Karpas-422 (cell line): ENCODE measurements around a stretch of chr2.

- PRO-cap = no peak
- RAMPAGE, long total RNA = no peak
Observed at GRCh38 chr2:100887900-100888685, 68.2 kb downstream of the NPAS2 start.

DNA sequence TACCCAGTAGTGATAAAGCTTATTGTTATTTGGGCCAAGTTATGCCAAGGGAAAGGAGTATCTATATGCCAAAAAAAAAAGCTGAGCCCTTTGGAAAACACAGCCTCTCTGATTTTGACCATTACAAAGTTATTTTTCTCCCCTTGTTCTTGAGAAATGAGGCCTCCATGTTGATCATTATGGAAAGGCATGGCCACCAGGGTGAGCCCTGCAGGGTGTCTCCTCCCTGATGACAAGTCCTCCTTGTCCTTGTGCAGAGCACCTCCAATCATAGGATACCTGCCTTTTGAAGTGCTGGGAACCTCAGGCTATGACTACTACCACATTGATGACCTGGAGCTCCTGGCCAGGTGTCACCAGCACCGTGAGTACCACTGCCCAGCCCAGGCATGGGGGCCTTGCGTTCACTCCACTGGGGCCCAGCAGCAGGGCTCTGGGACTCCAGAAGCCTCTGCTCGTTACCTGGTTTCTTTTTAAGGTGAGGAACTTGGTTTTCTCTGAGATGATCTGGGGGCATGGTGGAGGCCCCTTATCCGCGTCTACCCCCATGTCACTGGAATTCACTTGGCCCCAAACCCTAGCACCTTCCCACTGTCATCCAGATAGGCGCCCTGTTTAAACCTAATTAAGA lies 36.6 kb upstream of the RPL31 start:
- PRO-cap = no peak
- RAMPAGE, long total RNA = no peak

- PRO-cap = no peak
- RAMPAGE, long total RNA = no peak
Observed at GRCh38 chr2:100976782-100977501, 25.1 kb upstream of the RPL31 start.

- PRO-cap = no peak
- RAMPAGE, long total RNA = no peak
Observed at GRCh38 chr2:100989007-100989822, 12.9 kb upstream of the RPL31 start.

- PRO-cap = no peak
- RAMPAGE, long total RNA = no peak
Observed at GRCh38 chr2:101311068-101311379, 2.5 kb upstream of the RNF149 start.

DNA sequence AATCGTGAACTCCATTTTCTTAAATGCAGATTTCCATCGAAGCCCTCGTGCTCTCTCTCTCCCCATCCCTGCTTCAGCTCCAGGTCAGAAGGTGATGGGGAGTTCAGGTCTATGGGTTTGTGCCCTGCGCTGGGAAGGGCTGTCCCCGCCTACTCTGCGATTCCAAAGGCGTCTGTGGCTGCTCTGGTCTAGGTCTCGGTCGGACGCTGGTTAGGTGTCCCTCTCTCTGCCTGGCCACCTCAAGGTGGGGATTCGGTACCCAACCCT lies 856 bp downstream of the CREG2 start:
- PRO-cap = no peak
- RAMPAGE, long total RNA = no peak

DNA sequence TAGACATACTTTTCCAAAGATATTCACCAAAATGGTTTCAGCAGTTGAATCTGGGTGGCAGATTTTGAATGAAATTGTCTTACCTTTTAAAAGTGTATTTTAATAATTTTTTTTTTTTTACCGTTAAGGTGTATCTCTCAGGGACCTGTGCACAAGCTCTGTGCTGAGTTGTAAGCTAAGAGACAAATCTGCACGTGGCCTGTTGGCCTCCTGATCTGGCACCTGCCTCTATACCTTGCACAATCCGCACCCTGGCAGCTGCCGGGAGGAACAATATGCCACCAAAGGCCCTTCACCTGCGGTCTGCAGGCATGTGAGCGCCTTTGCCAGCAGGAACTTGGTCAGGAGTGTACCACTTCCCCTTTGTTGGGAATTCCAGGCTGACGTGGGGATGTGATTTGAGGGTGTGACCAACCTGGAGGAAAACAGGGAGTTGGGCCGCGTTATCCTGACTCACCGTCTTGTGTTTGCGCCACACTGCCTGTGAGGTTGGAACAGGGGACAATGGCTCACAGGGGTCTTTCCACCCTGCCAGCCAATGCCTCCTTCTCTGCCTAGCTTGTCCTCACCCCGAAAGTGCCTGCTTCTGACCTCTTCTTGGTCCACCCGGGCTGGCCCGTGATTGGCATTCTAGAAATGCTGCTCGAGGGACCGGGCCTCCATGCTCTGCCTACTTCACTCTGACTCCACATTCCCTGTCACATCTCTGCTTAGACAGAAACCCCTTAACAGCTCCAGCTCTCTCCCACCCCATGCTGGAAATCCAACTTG lies 67.2 kb upstream of the MAP4K4 start:
- PRO-cap = no peak
- RAMPAGE, long total RNA = no peak

- PRO-cap = no peak
- RAMPAGE, long total RNA = no peak
Observed at GRCh38 chr2:101699795-101700154, 2.3 kb downstream of the MAP4K4 start.

DNA sequence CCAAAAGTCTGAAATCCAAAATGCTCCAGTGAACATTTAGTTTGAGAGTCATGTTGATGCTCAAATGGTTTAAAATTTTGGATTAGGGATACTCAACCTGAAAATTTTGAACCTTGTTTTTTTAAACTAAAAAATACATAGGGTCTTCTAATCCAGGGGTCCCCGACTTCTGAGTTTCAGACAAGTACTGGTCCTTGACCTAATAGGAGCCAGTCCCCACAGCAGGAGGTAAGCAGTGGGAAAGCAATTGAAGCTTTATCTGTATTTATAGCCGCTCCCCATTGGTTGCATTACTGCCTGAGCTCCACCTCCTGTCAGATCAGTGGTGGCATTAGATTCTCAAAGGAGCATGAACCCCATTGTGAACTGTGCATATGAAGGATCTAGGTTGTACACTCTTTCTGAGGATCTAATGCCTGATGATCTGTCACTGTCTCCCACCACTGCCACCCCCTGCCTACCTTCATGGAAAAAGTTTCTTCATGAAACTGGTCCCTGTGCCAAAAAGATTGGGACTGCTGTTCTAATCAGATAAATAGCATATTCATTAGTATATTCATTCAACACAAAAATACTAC lies 18.2 kb downstream of the MAP4K4 start:
- PRO-cap = no peak
- RAMPAGE, long total RNA = no peak

GRCh38 chr2:101733034-101734084 lies 35.9 kb downstream of the MAP4K4 start:
- PRO-cap = no peak
- RAMPAGE, long total RNA = no peak

- PRO-cap = no peak
- RAMPAGE, long total RNA = no peak
Observed at GRCh38 chr2:101766335-101766719, 68.8 kb downstream of the MAP4K4 start.

DNA sequence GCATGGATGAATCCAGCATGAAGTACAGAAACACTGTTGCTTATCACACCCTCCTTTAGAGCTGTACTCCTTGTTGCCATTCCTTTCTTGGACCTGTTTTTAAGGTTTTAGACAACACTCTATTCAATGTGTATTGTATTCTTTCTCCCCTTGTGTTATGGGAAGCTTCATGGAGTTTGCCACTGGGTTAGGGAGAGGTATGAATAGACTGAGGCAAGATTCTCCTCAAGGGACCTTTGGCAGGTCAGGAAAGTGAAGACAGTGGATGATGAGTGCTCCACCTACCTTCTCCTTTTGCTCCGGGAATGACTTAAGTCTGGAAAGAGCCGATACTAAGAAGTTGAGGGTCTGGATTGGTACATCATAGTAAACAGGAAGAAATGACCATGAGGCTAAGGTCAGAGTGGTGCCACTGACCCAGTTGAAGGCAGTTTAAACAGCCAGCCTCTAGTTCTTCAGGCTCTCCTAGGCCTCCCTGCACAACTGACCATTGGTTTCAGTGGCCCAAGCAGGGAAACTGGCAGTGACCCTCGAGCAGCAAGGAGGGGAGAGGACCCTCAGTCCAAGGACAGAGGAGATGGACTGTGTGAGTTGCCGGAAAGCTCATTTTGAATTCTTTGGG lies 119.0 kb downstream of the MAP4K4 start:
- PRO-cap = no peak
- RAMPAGE, long total RNA = no peak

DNA sequence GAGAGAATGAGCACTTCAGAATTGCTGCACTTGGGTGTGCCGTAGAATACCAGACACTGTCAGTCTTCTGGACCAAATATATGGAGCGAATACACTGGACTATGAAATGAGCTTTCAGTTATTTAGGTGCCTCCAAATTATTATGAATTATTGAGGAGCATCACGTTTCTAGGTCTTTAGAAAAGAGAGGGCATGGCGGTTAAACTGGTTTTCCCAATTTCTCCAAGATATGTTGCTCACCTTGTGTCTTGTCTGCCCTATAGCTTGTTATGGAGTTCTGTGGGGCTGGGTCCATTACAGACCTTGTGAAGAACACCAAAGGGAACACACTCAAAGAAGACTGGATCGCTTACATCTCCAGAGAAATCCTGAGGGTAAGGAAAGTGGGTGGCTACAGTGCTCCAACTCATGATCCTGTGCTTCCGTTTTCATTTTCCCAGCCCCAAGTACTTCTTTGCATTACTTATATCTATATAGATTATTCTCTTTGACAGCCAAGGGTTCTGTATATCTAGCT lies 127.6 kb downstream of the MAP4K4 start:
- PRO-cap = no peak
- RAMPAGE, long total RNA = no peak

DNA sequence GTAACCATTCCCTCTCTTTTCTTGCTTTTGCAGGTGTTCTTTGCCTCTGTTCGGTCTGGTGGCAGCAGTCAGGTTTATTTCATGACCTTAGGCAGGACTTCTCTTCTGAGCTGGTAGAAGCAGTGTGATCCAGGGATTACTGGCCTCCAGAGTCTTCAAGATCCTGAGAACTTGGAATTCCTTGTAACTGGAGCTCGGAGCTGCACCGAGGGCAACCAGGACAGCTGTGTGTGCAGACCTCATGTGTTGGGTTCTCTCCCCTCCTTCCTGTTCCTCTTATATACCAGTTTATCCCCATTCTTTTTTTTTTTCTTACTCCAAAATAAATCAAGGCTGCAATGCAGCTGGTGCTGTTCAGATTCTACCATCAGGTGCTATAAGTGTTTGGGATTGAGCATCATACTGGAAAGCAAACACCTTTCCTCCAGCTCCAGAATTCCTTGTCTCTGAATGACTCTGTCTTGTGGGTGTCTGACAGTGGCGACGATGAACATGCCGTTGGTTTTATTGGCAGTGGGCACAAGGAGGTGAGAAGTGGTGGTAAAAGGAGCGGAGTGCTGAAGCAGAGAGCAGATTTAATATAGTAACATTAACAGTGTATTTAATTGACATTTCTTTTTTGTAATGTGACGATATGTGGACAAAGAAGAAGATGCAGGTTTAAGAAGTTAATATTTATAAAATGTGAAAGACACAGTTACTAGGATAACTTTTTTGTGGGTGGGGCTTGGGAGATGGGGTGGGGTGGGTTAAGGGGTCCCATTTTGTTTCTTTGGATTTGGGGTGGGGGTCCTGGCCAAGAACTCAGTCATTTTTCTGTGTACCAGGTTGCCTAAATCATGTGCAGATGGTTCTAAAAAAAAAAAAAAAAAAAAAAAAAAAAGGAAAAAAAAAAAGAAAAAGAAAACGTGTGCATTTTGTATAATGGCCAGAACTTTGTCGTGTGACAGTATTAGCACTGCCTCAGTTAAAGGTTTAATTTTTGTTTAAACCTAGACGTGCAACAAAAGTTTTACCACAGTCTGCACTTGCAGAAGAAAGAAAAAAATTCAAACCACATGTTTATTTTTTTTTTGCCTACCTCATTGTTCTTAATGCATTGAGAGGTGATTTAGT lies 100.3 kb upstream of the IL1R2 start:
- PRO-cap = no peak
- RAMPAGE, long total RNA = no peak

DNA sequence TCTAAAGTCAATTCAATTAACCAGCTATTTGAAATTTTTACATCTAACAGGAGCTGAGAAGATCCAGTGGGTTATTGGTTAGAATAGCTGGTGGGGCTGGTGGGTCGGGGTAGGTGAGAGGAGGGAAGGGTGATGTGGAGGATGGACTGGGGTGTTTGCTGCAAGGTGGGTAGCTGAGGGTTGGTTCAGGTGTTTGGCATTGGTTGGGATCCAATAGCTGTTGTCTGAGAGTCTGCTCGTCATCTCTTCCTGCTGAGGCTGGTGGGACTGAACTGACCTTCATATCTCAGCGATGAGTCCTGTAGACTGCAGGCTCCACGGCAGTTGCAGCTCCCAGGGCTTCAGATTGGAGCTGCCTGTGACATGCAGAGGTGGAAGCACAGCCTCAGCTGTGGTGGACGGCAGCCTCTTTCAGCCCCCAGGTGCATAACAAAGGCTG lies 4.0 kb upstream of the IL1R2 start:
- PRO-cap = no peak
- RAMPAGE, long total RNA = no peak

DNA sequence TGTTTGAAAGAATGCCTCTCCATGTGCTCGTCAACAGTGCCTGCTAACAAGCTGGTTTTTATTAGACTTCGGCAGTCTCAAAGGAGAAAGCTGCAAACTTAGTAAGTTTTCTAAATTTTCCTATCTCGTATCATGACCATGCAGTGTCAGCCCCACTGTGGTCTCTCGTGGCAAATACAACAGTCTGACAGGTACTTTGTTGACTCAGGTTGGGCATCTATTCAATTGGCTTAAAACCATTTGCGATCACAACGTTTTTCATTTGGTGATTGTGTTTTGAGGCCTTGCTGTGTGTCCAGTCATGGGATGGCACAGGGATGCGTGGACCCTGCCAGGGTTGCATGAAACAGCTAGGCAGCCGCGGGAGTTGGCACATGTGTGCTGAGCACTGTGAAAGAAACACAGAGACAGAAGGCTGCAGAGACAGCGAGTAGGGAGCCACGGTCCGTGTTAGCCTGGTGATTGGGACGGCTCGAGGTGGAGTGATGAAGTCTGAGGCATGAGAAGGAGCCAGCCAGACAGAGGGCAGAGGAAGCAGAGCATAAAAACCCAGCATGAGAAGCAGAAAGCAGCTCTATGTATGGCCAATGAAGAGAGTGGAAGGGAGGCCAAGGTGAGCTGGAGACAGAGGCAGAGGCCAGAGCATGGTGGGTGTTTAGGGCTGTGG lies 31.9 kb upstream of the IL1R1 start:
- PRO-cap = no peak
- RAMPAGE, long total RNA = no peak

DNA sequence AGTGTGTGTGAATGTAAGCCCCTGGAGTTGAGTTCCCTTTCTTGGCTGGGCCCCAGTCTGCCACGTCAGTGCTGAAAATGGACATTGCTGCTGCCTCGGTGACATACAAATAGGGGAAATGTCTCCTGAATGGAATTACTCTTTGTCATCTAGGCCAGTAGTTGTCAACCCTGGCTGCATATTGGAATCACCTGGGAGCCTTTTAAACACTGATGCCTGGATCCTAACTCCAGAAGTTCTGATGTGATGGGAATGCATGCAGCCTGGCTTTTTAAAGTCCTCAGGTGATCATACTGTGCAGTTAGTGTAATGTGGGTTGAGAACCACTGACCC lies 27.7 kb upstream of the IL1R1 start:
- PRO-cap = no peak
- RAMPAGE, long total RNA = no peak

- PRO-cap = no peak
- RAMPAGE, long total RNA = no peak
Observed at GRCh38 chr2:102117599-102118093, 24.9 kb upstream of the IL1R1 start.

GRCh38 chr2:102245600-102246191 lies 58.9 kb downstream of the IL1RL2 start:
- PRO-cap = no peak
- RAMPAGE, long total RNA = no peak

- PRO-cap = no peak
- RAMPAGE, long total RNA = no peak
Observed at GRCh38 chr2:102335734-102336329, 19.8 kb upstream of the IL18R1 start.